Upper lobe of left lung (tissue), 5 donors: ENCODE data around the gene ETV4.

DNA sequence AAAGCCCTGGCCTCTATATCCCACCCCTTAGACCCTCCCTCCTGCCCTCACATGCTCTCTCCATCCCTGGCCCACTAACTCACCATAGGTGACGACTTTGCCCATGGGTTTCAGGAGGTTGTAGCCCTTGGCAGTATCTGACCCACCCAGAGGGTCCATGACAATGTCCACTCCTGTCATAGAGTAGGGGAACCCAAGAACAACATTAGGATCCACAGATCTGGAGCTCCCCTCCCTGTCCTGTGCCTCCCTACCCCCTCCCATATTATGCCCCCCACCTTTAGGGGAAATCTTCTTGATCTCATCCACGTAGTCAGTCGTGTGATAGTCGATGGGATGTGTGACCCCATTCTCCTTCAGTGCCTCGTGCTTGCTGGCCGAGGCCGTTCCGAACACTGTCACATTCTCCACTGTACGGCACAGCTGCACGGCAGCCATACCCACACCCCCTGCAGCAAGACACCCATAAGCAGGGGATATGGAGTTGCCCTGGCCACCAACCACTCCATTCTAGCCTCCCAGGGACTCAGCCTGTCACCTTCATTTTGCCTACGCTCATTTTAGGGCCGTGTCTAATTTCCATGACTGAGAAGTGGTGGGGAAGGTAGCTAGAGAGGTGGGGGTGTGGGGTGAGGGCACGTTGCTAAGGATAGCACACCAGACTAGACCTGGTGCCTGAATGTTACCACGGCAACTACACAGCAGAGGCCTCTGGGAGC lies 4.3 kb downstream of the VAT1 start:
- PRO-cap, 2 experiments, result no peak in any of the 2 experiments
- RAMPAGE, long total RNA, 4 experiments, result no peak in any of the 4 experiments

DNA sequence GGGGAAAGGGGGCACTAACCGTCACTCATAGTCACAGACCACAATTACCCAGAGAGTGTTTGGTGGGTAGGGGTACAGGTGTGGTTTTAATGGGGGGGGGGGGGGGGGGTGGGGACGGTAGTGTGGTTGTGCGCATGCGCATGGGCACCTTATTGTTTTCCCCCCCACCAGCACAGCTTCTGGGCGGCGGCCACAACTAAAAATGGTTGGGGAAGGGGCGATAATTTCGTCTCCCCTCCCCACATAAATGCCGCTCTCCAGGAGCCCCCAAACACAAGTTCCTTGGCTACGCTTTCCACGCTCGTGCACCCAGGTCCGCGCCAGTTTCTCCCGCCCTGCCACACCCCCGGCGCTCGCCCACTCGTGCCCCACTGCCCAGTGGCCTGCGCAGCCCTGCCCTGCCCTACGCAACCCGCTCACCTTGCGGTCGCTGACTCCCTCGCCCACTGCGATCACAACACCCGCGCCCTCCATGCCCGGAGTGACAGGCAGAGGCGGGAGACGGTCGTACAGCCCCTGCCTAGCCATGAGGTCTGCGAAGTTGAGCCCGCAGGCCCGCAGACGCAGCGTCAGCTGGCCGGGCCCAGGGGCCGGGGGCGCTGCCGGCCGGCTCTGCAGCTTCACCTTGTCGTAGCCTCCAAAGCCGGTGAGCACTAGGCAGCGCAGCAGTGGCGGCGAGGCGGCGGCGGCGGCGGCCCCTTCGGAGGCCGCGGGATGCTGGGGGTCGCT lies 505 bp downstream of the VAT1 start:
- PRO-cap, 2 experiments, result peak in 1 of 2 experiments; most common plus-strand start position 199 of the sequence (in 1)
- RAMPAGE, long total RNA, 4 experiments, result no peak in any of the 4 experiments

DNA sequence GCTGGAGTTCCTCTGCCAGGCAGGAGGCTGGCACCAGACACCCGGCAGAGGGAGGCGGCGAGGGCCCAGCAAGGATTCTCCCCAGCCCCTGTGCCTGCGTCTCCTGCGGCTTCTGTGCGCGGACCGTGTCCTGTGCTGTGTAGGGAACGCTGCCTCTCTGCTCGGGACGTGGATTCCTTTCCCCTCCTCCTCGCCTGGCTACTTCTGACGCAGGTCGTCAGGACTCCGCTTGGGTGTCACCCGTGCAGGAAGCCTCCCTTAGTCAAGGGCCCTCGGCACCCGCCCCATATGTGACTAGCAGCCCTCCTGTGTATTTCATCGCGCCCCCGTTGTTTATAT lies 18.0 kb upstream of the CCDC200 start:
- PRO-cap, 2 experiments, result peak in 1 of 2 experiments; most common minus-strand start position 206 of the sequence (in 1)
- RAMPAGE, long total RNA, 4 experiments, result no peak in any of the 4 experiments

GRCh38 chr17:43350959-43351504 lies 47.8 kb upstream of the ARL4D start:
- PRO-cap, 2 experiments, result no peak in any of the 2 experiments
- RAMPAGE, long total RNA, 4 experiments, result no peak in any of the 4 experiments

- PRO-cap, 2 experiments, result no peak in any of the 2 experiments
- RAMPAGE, long total RNA, 4 experiments, result no peak in any of the 4 experiments
Measured at GRCh38 chr17:43409619-43410094, 10.9 kb downstream of the ARL4D start.

DNA sequence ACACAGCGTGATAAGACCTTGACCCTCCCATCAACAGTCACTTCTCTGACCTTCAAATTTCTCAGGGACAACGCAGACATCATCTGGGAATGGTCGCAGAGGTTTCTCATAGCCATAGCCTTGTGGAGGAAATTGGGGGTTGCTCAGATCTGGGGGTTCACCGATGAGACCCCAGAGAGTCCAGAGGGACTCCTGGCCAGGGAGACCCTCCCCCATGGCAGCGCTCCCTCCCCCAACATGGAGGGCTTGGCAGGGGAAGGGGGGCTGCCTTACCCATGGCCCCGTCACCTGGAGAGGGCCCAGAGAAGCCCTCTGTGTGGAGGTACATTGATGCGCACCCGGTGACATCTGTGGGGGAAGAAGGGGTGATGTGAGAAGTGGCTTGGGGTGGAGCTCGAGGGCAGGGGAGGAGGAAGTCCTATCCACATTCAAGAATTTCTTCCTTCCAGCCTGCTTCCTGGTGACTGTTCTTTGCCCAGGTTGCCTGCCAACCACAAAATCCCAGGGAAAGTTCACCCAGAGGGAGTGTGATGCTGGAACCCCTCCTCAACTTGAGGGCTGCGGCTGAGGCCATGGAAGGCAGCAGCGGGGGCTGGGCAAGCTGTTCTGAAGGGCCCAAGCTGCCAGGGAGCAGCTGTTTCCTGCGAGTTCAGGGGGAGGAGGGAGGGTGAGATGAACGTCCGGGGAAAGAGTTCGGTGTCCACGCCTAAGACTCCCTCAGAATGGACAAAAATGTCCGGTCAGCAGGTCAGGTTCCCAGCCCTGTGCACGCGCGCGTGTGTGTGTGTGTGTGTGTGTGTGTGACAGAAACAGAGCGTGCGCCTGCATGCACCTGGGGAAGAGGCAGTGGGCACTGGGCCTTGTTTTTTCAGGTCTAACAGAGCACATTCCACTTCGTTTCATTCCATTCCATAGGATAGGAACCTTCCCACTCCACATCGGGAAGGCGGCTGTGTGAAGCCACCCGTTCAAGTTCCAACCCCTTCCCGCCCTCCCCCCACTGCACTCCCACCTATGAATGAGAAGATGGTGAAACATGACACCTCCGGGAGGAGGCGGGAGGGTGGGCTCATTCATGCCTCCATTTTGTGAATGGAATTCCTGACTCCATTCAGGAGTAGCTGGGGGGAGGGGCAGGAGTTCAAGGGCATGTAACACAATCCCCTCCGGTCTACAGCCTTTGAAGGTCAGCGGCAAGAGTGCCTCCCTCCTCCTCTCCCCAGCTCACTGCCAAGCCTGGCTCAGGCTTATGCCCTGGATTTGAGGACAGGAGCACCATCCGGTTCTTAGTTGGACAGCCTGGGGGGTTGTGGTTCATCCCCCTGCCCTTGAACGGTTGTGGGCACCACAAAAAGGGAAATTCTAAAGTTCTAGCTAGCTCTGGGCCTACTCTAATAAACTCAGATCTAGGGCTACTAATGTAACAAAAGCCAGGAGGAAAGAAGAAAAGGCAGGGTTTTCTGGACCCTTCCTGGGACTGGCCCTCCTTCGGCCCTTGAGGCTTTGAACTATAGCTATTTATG lies 15.7 kb downstream of the ETV4 start:
- PRO-cap, 2 experiments, result no peak in any of the 2 experiments
- RAMPAGE, long total RNA, 4 experiments, result no peak in any of the 4 experiments

DNA sequence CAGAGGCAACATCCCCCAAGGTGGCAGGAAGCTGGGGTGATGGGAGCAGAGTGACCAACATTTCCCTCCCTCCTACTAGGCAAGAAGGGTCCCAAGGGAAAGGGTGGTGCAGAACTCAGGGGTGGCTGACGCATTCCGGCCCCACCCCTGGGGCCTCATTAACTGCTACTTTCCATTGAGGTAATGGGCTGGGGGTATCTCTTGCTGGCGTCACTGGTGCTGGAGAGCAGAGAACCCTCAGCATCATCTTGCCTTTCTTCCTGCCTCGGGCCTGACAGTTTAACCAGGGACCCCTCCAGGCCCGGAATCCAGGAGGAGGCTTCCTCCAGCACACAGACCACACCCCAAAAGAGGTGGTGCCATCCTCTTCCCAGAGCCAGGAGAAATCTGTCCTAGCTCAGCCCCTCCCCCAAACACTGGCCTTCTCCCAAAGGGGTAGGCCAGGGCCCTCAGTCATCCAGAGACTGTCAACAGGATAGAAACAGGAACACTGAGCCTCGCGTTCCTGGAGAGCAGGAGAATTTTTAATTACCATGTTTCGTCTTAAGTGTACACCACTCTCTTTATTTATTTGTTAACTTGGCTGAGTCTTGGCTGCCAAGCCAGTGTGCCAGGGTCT lies 5.3 kb downstream of the ETV4 start:
- PRO-cap, 2 experiments, result no peak in any of the 2 experiments
- RAMPAGE, long total RNA, 4 experiments, result no peak in any of the 4 experiments

- PRO-cap, 2 experiments, result peak in 2 of 2 experiments; most common minus-strand start chr17:43546301 (in 1)
- RAMPAGE, long total RNA, 4 experiments, result no peak in any of the 4 experiments
Measured at GRCh38 chr17:43546228-43546781, at the start of gene ETV4. Gene ETV4 (minus strand): TSS chr17:43546340.

GRCh38 chr17:43721405-43721987 lies 37.1 kb downstream of the SOST start:
- PRO-cap, 2 experiments, result no peak in any of the 2 experiments
- RAMPAGE, long total RNA, 4 experiments, result no peak in any of the 4 experiments

GRCh38 chr17:43755219-43755833 lies 3.3 kb downstream of the SOST start:
- PRO-cap, 2 experiments, result no peak in any of the 2 experiments
- RAMPAGE, long total RNA, 4 experiments, result no peak in any of the 4 experiments

- PRO-cap, 2 experiments, result peak in 2 of 2 experiments; most common plus-strand start chr17:43778429 (in 2); most common minus-strand start chr17:43778294 (in 2)
- RAMPAGE, long total RNA, 4 experiments, result no peak in any of the 4 experiments
Measured at GRCh38 chr17:43778123-43778544, 643 bp downstream of the DUSP3 start.

DNA sequence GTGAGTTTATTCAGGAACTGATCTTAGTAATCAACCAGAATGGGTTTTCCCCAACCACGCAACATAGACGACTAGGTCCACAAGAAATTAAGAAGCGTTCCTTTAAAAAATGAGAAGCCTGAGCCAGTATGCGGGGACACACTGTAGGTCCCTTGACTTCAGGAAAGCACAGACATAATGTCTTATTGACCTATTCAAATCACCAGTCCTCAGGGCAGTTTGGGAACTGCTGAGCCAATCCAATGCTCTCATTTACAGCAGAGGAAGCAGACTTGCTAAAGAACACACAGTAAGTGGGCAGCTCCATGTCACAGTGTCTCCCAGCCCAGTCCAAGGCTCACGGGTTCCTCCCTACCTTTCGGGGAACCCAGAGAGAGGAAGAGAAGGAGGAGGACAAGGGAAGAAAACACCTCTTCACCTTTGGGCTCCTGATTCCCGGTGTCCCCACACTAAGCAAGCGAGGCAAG lies 2.2 kb downstream of the MPP3 start:
- PRO-cap, 2 experiments, result no peak in any of the 2 experiments
- RAMPAGE, long total RNA, 4 experiments, result no peak in any of the 4 experiments

DNA sequence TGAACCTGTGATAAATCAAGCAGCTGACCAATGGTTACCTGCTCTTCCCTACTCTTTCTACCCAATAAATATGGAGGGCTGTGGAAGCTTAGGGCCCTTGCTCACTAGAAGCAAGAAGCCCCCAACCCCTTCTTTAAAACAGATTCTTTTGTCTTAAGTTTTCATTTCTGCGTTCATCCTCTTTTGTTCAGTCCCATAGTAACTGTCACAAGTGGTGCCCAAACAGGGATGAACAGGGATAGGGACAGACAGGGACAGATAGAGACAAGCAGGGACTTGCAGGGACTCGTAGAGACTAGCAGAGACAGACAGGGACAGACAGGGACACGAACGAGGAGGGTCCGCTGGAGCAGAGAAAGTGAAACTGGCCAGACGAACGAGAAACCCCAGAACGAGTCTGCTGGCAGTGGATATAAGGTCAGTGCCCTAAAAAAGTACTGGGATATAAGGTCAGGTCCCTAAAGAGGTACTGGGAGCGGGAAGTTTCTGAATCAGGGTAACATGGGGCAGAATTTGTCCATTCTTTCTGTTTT lies 25.3 kb downstream of the CD300LG start:
- PRO-cap, 2 experiments, result no peak in any of the 2 experiments
- RAMPAGE, long total RNA, 4 experiments, result no peak in any of the 4 experiments

GRCh38 chr17:44006949-44007630 lies 2.7 kb downstream of the NAGS start:
- PRO-cap, 2 experiments, result peak in 2 of 2 experiments; most common plus-strand start chr17:44007029 (in 1)
- RAMPAGE, long total RNA, 4 experiments, result start-site peak on the plus strand in 2 of 4 experiments, at chr17:44007018-44007169 at its widest, 9 to 16 reads per replicate

DNA sequence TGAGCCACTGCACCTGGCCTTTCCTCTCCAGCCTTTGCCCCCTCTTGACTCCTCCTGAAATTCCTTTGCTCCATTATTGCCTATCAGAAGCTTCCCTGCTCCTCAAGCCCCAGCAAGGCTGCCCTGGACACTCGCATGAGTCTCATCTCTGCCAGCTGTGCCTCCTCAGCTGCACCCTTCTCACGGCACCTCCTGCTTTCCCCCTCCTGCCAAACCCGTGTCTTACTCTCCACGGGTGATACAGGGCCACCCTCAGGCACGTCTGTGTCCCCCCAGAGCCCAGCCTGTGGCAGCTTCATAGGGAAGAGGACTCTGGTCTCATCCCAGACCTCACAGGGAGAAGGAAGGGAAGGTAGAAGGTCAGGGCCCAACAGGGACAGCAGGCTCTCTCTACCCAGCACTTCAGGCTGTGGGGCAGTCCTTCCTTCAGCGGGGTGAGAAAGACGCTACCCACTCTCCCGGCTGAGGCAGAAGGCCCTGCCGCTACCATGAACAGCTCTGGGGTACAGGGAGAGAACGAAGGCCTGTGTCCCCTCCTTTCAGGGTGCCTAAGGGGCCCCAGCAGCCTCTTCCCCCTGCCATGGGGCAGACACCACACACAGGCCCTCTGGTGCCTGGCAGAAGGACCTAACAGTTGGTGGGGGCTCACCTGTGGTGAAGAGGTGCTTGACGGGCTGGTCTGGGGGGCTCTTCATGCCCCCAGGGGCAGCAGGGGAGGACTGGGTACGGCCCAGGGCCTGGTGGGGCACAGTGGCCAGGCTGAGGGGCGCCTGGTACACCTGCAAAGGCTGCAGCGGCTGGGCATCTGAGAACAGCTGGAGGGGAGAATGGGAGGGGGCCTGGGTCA lies 15.6 kb downstream of the G6PC3 start:
- PRO-cap, 2 experiments, result no peak in any of the 2 experiments
- RAMPAGE, long total RNA, 4 experiments, result start-site peak on the minus strand in 1 of 4 experiments, centred at position 347 of the sequence, 8 reads per replicate

DNA sequence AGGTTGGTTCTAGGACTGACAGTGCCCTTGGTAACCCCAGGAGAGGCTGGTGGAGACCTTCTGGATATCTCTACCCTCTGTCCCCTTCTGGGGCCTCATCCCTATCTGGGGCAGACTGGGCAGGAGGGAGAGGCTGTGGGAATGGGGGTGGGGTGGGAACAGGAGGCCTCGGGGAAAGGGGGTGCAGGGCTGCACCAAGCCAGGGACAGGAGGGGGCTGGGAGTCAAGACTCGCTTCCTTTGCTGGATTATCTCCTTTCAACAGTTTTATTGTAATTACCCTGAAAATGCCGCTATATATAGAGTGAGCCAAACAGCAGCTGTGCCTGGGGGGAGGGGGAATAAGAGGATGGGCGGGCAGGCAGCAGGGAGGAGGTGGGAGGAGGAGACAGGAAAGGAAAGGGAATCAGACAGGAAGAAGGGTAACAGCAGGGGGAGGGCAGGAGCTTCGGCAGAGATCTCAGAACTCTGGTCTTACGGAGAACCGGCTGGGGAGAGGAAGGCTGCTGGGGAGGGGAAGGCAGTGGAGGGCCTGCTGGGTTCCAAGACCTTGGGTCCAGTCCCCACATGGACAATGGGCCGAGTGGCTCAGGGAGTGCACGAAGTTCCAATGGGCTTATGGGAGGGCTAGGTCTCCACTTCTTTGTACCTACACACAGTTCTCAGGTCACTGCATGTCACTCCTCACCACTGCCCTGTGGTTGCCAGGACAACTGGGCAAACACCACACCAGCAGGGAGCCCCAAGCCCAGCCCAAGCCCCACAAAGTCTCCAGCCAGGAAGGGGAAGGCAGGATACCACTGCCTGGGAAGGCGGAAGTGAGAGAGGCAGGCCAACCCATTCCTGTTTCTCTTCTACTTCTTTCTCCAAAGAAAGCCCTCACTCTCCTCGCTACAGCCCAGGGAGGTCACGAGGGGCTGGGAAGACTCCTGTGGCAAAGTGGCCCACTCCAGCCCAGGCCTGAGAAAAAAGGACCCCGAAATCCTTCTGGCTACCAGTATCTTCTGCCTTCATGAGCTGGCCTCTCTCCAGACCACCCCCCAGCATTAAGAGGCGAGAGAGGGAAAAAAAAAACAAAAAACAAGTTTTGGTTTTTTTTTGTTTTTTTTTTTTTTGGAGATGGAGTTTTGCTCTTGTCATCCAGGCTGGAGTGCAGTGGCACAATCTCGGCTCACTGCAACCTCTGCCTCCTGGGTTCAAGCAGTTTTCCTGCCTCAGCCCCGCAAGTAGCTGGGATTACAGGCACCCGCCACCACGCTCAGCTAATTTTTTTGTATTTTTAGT lies 25.3 kb downstream of the G6PC3 start:
- PRO-cap, 2 experiments, result peak in 2 of 2 experiments; most common plus-strand start position 476 of the sequence (in 2)
- RAMPAGE, long total RNA, 4 experiments, result no peak in any of the 4 experiments

DNA sequence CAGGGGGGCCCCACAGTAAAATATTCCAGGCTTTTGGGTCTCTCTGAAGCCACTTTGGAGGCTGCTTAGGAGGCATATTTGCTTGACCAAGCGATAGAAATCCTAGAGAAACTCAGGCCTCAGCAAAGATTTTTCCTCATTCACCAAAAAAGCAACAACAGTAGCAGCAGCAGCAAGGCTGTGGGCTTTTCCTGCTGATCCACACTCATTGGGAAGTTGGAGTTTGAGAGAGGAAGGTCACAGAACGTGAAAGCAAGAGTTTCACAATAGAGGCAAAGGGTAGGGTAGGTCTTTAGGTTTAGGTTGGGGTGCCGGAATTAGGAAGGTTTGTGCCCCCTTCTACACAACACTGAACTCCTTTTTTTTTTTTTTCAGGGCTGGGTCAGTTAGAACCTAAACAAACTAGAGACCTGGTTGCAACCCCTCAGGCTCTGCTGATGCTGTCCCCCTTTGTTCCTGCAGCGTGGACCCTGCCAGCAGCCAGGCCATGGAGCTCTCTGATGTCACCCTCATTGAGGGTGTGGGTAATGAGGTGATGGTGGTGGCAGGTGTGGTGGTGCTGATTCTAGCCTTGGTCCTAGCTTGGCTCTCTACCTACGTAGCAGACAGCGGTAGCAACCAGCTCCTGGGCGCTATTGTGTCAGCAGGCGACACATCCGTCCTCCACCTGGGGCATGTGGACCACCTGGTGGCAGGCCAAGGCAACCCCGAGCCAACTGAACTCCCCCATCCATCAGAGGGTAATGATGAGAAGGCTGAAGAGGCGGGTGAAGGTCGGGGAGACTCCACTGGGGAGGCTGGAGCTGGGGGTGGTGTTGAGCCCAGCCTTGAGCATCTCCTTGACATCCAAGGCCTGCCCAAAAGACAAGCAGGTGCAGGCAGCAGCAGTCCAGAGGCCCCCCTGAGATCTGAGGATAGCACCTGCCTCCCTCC lies 2.1 kb downstream of the TMUB2 start:
- PRO-cap, 2 experiments, result no peak in any of the 2 experiments
- RAMPAGE, long total RNA, 4 experiments, result no peak in any of the 4 experiments

GRCh38 chr17:44191985-44192962 lies 5.5 kb downstream of the TMUB2 start:
- PRO-cap, 2 experiments, result no peak in any of the 2 experiments
- RAMPAGE, long total RNA, 4 experiments, result no peak in any of the 4 experiments

DNA sequence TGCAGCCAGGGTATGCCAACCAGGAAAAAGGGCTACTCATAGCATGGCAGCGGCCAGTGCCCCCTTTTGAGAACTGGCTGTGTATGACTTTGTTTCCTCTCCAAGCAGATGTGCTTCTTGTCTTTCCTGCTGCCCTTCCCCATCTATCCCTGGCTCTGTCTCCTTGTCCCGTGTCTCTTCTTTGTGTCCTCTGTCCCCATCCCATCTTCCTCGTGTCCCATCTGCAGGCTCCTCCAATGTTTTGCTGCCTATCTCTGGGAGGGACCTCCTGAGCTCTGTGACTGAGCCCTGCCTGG lies 4.8 kb downstream of the UBTF start:
- PRO-cap, 2 experiments, result no peak in any of the 2 experiments
- RAMPAGE, long total RNA, 4 experiments, result no peak in any of the 4 experiments

DNA sequence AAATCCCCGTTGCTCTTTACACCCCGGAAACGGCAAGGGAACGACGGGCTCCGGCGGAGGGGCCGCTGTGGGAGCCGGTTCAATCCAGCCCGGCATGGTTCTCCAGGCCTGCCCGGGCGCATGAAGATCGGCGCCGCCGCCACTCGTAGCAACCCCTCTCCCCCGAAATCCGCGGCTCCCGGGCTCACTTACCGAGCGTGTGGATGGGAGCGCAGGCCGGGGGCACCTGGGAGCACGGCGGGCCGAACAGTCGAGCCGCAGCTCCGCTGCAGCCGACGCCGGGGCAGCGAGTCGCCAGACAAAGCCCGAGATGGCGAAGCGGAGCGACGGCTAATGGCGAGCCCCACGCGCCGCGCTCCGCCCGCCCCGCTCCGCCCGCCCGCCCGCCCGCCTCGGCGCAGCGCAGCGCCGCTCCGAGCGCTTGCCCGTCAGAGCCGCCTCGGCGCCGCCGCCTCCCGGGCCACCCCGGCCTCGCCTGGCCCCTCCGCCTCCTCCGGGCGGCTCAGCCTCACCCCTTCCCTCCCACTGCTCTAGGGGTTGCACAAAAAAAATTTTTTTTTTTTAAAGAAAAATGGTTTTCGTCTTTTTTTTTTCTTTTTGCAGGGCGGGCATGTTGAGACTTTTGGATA lies 1.2 kb upstream of the UBTF start:
- PRO-cap, 2 experiments, result peak in 2 of 2 experiments; most common plus-strand start position 194 of the sequence (in 1); most common minus-strand start position 477 of the sequence (in 2)
- RAMPAGE, long total RNA, 4 experiments, result start-site peak on the minus strand in 4 of 4 experiments, centred at positions 304 to 340 of the sequence, 26 to 189 reads per replicate